Adrenal gland (tissue), 7 donors: ENCODE measurements around a stretch of chr16.

DNA sequence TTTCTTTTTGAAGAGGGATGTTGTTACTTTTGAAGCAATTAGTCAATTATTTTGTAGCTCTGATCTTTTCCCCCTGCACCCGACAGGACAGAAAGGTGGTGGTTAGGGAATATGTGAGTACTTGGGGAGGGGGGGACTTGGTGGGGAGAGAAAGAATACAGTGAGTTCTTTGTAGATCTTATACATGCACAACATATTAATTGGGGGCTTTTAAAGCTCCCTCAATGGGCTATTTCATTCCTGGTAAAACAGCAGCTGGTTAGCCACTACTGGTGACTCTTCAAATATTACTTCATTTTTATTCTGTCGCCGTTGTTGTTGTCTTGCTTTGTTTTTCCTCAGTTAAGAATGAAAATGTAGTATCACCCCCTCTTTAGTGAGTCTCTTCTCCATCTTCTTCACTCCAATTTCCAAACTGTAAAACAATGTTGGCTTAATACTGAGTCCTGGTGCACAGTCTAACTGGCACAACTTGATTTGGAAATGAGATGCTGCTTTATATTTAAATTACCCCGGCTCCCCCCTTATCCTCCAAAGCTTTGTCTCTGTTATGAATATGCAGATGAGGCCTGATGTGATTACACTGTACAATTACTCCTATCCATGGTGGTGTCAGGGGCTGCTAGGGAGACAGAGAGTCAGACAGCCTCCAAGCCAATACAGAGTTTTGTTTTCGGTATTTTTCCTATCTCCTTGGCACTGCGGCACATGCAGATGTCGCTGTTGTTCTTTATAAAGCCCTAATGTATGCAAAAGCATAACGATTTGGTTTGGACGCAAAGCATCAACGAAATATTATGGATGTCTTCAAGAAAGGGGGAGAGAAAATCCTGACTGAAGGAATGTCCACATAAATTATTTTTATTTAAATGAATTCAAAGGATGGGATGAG lies 256.9 kb upstream of the PMFBP1 start:
- PRO-cap, 3 experiments: no peak in any of the 3 experiments
- RAMPAGE, long total RNA, 4 experiments: no peak in any of the 4 experiments
- RRBS: no CpG with 5 or more reads among the region's 10 CpGs

DNA sequence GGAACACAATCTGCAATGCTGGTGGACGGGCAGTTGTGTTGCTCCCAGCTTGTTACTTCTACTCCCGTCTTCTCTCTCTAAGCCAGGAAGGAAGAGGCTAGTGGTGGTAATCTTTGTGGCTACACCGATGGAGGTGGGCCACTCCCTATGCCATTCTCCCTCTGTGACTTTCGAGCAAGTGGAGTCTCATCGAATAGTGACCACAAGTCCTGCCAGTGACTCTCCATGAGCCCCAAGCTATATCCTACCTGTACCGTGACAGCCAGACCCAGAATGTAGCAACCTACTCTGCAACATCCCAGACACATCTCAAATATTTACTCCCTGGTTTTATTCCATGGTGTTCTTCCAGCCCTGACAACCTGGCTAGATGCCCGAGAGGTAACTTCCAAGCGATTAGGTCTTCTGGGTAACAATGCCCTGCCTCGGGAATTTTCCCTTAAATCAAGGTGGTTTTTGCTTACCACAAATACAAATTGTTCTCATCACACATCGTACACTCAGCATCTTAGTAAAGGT lies 211.8 kb downstream of the ZFHX3 start:
- PRO-cap, 3 experiments: no peak in any of the 3 experiments
- RAMPAGE, long total RNA, 4 experiments: no peak in any of the 4 experiments
- RRBS: no CpG with 5 or more reads among the region's 10 CpGs

GRCh38 chr16:72847629-72848491 lies 200.1 kb downstream of the ZFHX3 start:
- PRO-cap, 3 experiments: no peak in any of the 3 experiments
- RAMPAGE, long total RNA, 4 experiments: no peak in any of the 4 experiments
- RRBS: no CpG with 5 or more reads among the region's 16 CpGs

DNA sequence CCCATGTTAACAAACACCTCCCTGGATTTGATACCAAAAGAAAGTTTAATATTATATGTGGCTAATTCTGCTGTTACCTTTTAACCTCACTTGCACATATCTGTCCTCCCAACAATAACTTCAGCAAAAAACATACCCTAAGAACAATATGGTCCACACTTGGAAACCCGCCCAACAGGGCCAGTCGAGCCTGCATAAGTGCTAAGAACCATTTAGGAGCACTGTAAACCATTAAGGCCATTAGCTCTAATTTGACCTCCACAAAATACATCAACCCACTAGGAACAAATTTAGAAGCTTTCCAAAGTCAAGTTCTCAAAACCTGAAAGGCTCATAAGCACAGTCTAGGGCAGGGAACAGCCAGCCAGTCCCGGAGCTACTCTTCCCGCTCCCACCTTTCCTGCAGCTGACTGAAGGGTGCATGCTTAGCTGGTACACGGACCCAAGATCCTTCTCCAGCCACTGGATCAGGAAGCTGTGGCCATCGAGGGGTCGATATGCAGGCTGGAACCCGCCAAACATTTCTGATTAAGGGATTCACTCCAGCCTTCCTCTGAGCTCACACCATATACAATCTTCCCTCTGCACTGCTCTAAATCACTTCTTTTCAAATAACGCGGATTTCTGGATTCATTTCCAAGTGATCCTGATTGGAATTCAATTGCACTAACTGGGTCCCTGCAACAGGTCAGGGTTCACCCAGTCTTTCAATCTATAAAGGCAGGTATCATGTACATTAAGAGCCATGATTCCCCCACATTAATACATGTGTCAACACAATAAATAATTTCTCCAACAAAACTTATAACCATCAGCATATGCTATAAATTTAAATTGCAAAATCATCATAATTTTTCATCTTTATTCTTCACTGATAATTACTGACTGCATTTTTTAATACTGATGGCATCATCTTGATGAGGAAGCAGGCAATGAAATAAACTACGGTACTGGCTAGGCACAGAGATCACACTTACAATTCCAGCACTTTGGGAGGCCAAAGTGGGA lies 59.7 kb downstream of the ZFHX3 start:
- PRO-cap, 3 experiments: no peak in any of the 3 experiments
- RAMPAGE, long total RNA, 4 experiments: no peak in any of the 4 experiments
- RRBS: no CpG with 5 or more reads among the region's 11 CpGs

- PRO-cap, 3 experiments: peak in 1 of 3 experiments; most common plus-strand start chr16:73044151 (in 1)
- RAMPAGE, long total RNA, 4 experiments: no peak in any of the 4 experiments
- RRBS: no CpG with 5 or more reads among the region's 11 CpGs
Observed at GRCh38 chr16:73043475-73044523, 4.1 kb downstream of the ZFHX3 start.

- PRO-cap, 3 experiments: peak in 3 of 3 experiments; most common plus-strand start chr16:73066219 (in 2); most common minus-strand start chr16:73066044 (in 2)
- RAMPAGE, long total RNA, 4 experiments: no peak in any of the 4 experiments
- RRBS: 24% methylated on average over 26 of the region's 86 CpGs
Observed at GRCh38 chr16:73065833-73066958, 18.3 kb upstream of the ZFHX3 start.

GRCh38 chr16:73172974-73173335 lies 125.0 kb upstream of the ZFHX3 start:
- PRO-cap, 3 experiments: no peak in any of the 3 experiments
- RAMPAGE, long total RNA, 4 experiments: no peak in any of the 4 experiments
- RRBS: no CpG with 5 or more reads among the region's 7 CpGs

GRCh38 chr16:73424752-73425166 lies 376.8 kb upstream of the ZFHX3 start:
- PRO-cap, 3 experiments: peak in 1 of 3 experiments; most common plus-strand start chr16:73424995 (in 1)
- RAMPAGE, long total RNA, 4 experiments: no peak in any of the 4 experiments
- RRBS: no CpG with 5 or more reads among the region's 3 CpGs

- PRO-cap, 3 experiments: no peak in any of the 3 experiments
- RAMPAGE, long total RNA, 4 experiments: no peak in any of the 4 experiments
- RRBS: no CpG with 5 or more reads among the region's 3 CpGs
Observed at GRCh38 chr16:73525531-73525794, 477.5 kb upstream of the ZFHX3 start.

- PRO-cap, 3 experiments: no peak in any of the 3 experiments
- RAMPAGE, long total RNA, 4 experiments: no peak in any of the 4 experiments
- RRBS: no CpG with 5 or more reads among the region's 8 CpGs
Observed at GRCh38 chr16:73848862-73849640, 447.6 kb upstream of the PSMD7 start.

GRCh38 chr16:74291628-74292341 lies 4.8 kb upstream of the PSMD7 start:
- PRO-cap, 3 experiments: no peak in any of the 3 experiments
- RAMPAGE, long total RNA, 4 experiments: no peak in any of the 4 experiments
- RRBS: no CpG with 5 or more reads among the region's 1 CpG

GRCh38 chr16:74302667-74303407 lies 6.2 kb downstream of the PSMD7 start:
- PRO-cap, 3 experiments: peak in 1 of 3 experiments; most common minus-strand start chr16:74302726 (in 1)
- RAMPAGE, long total RNA, 4 experiments: no peak in any of the 4 experiments
- RRBS: no CpG with 5 or more reads among the region's 7 CpGs

- PRO-cap, 3 experiments: no peak in any of the 3 experiments
- RAMPAGE, long total RNA, 4 experiments: no peak in any of the 4 experiments
- RRBS: no CpG with 5 or more reads among the region's 6 CpGs
Observed at GRCh38 chr16:74317523-74317994, 20.9 kb downstream of the PSMD7 start.

GRCh38 chr16:74391467-74392108 lies 15.5 kb downstream of the NPIPB15 start:
- PRO-cap, 3 experiments: no peak in any of the 3 experiments
- RAMPAGE, long total RNA, 4 experiments: no peak in any of the 4 experiments
- RRBS: no CpG with 5 or more reads among the region's 15 CpGs

- PRO-cap, 3 experiments: no peak in any of the 3 experiments
- RAMPAGE, long total RNA, 4 experiments: no peak in any of the 4 experiments
- RRBS: no CpG with 5 or more reads among the region's 6 CpGs
Observed at GRCh38 chr16:74467486-74467953, 46.2 kb upstream of the CLEC18B start.

DNA sequence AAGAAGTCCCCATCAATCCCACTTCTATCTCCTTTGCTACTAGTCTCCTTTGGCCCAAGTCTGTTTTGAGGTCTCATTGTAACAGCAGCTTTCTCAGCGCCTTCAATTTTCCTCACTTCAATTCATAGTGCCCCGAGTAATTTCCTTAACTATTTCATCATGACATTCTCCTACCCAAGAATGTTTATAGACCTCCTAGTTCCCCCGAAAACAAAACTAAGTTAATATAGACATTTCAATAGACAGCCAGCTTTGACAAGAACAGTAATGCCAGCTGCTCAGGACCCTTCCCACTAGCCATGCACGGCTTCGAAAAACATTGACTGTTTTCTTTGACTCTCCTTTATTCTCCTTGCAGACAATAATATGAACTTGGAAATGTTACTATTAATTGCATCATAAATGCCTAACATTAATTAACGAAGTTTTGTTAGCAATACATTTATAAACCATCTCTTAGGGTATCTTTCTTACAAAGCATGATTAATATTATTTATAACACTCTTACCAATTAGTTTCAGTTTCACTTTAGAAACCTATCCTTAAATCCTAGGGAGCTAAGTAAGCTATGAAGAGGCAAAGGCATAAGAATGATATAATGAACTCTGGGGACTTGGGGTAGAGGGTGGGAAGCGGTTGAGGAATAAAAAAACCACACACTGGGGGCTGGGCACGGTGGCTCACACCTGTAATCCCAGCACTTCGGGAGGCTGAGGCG lies 22.8 kb downstream of the GLG1 start:
- PRO-cap, 3 experiments: no peak in any of the 3 experiments
- RAMPAGE, long total RNA, 4 experiments: no peak in any of the 4 experiments
- RRBS: no CpG with 5 or more reads among the region's 10 CpGs

DNA sequence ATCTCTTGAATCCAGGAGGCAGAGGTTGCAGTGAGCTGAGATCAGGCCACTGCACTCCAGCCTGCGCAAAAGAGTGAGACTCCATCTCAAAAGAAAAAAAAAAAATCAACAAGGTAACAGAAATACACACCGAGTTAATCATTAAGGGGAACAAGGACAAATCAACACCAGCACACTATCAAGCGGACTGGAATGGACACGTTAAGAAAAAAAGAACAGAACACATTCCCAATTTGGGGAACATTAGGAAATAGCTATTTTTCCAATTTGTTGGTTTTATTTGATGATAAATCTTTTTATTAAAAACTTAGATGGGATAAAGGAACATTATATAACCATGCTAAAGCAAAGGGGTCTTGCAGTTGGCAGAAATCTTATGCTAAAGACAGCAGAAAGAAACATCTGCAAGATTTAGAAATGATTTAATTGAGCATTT lies 28.5 kb upstream of the GLG1 start:
- PRO-cap, 3 experiments: no peak in any of the 3 experiments
- RAMPAGE, long total RNA, 4 experiments: no peak in any of the 4 experiments
- RRBS: no CpG with 5 or more reads among the region's 4 CpGs

DNA sequence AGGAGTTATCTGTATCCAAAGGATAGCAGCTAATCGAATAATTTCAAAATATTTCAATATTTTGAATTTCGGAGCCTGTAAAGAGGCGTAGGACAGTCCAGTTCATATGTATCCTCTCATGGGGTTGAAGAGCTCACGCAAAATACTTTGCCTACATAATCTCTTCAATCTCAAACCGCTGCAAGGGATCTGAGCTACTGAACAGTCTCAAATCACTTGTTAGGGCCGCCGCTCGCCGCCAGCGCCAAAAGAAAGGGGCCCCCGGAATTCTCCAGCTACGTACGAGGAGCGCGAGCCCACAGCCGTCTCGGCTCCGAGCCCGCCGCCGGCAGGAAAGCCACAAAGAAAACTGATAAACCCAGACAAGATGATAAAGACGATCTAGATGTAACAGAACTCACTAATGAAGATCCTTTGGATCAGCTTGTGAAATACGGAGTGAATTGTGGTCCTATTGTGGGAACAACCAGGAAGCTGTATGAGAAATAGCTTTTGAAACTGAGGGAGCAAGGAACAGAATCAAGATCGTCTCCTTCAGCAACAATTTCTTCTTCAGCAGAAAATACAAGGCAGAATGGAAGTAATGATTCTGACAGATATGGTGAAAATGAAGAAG lies 712 bp upstream of the RFWD3 start:
- PRO-cap, 3 experiments: no peak in any of the 3 experiments
- RAMPAGE, long total RNA, 4 experiments: no peak in any of the 4 experiments
- RRBS: 1% methylated on average over 11 of the region's 24 CpGs

DNA sequence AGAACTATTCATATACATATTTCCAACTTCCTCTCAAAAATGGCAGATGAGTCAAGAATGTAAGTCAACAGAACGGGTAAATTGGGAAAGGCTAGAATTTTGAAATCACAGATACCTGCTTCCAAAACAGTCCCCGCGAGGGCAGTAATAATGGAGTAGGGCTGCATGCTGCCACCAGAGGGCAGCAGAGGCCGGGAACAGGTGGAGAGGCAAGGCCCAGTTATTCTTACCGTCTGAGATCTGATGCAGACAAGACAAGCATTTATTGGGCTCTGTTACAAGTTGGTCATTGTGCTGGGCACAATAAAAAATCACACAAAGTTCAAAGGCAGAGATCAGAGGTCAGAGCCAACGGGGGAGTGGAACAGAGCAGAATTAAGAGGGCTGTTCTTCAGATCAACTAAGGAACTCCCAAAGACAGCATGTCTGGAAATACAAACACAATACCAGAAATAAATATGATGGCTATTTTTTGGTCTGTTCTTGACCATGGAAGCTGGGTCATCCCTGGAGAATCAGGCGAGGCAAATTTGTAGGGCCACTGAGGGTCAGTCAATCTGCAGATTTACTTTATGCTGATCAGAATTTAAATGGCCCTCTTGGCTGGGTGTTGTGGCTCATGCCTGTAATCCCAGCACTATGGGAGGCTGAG lies 8.9 kb upstream of the MLKL start:
- PRO-cap, 3 experiments: no peak in any of the 3 experiments
- RAMPAGE, long total RNA, 4 experiments: no peak in any of the 4 experiments
- RRBS: no CpG with 5 or more reads among the region's 7 CpGs

DNA sequence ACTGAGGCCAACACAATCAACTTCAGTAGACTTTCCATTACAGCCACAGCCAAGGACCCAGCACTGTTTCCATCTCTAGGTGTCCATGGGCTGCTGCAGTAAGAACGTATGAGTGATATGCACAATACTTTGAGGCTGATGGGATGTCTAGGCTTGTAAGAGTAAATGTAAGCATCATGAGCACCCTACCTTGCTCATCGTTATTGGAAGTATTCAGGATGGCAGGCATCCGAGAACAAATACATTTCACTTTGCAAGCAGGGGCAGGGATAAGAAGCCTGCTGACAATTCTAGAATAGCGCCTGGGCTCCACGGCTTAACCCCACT lies 42.9 kb downstream of the WDR59 start:
- PRO-cap, 3 experiments: peak in 1 of 3 experiments; most common minus-strand start position 199 of the sequence (in 1)
- RAMPAGE, long total RNA, 4 experiments: no peak in any of the 4 experiments
- RRBS: no CpG with 5 or more reads among the region's 5 CpGs